Ileum (tissue), 1 donor: ENCODE measurements around the gene MOB1A.

- PRO-cap: no peak
Measured at GRCh38 chr2:73226659-73227199, 6.3 kb downstream of the PRADC1 start.

- PRO-cap: no peak
Measured at GRCh38 chr2:73684986-73685332, 42.7 kb upstream of the NAT8 start.

DNA sequence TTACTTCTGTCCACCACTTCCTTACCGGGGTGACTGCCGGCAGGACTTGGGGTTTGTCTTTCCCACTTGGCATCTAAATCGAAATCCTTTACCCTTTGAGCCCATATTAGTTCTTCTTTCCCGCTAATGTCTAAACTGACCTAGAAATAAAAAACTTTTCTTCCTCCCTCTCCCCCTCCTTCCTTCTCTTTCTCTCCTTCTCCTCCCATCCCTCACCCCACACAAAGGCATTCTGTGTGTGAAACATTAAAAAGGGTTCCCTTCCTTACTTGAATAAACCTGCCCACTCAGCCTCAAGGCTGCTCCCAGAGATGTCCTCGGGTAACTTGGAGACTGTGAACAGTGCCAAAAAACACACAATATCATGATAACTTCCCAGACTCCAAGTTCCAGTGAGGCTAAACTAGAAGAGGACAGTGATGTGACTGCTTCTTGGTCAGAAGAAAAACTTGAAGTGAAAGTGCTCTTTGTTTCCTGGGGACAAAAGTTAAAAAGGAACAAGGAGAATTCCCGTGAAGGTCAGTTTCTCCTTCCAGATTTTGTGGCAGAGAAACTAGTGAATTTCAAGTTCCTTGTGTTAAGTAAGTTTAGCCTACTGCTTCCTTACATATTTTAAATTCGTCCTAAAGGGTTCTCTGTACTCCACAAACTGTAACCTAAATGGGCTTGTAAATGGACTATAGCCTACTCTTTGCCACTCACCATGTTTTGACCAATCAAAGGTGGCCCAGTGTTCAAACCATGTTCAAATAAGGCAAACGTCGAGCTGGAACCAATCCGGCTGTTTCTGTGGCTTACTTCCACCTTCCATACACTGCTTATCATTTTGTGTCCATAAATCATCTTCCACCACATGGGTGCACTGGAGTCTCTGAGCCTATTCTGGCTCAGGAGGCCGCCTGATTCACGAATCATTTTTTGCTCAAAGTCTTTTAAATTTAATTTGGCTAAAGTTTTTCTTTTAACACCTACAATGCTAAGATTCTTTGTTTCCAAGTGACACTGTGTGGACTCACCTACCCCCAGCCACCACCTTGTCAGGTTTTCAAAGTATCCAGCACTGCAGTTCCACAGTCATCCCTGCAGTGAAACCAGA, 20.5 kb downstream of the TPRKB start:
- PRO-cap: unidirectional peak, minus-strand start at position 651 of the sequence

DNA sequence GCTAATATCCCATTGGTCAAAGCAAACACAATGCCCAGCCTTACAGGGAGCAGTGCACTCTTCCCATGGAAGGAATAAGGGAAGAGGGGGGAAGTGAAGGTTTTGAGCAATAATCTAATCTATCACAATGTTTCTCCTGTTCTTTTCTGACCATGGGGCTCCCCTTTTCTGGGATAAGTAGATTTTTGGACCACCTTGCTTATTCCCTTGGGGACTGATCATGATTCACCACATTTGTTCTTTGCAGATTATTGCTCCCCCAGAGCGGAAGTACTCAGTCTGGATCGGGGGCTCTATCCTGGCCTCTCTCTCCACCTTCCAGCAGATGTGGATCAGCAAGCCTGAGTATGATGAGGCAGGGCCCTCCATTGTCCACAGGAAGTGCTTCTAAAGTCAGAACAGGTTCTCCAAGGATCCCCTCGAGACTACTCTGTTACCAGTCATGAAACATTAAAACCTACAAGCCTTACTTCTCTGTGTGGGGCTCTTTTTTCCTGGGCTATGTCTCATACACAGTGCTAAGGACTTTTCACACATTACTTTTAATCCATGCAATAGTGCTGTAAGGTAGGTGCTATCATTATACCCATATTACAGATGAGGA, 7.4 kb upstream of the DGUOK start:
- PRO-cap: no peak

DNA sequence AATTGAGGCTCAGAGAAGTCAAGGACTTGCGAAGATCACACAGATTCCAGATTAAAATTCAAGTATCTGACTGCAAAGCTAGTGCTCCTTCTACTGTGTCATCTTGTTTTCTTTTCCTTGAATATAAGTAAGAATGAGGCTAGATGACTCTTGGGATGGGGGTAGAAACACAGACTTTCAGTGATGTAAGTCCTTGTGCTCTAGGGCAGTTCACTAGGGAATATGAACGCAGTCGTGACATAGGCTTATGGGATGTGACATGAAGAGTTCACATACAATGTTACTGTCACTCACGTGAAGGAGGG, 6.9 kb upstream of the DGUOK start:
- PRO-cap: no peak

DNA sequence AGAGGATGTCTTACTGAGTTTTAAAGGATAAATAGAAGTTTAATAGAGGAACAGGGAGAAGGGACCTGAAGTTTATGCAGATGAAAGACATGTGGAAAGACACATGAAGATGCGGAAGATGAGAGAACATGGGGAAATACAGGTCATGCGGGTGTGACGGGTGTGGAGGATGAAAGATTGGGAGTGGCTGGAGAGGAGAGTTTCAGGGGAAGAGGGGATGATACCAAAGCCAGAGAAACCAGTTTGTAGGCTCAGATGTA, 69.2 kb downstream of the TET3 start:
- PRO-cap: no peak

DNA sequence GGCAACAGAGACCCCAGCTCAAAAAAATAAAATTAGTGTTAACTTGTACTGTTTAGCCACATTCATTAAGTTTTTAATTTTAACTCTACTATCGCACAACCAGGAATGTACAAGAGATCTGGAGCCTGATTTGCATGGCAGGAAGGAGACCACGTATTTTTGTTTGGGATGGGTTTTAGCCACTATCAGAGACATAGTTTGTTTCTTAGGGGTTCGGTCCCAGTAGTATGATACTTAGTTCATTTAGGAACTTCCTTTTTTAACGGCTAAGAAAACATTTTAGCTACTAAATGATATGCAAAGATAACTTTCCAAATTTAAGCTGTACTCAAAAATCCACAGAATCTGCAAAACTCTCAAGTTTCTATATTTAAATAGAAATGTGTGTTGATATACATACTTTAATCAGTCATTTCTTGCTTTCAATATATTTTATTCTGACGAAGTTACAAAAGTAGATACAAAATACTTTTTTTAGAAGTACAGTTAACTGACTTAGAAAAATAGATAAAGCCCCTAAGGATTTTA, 4.5 kb upstream of the BOLA3 start:
- PRO-cap: no peak

DNA sequence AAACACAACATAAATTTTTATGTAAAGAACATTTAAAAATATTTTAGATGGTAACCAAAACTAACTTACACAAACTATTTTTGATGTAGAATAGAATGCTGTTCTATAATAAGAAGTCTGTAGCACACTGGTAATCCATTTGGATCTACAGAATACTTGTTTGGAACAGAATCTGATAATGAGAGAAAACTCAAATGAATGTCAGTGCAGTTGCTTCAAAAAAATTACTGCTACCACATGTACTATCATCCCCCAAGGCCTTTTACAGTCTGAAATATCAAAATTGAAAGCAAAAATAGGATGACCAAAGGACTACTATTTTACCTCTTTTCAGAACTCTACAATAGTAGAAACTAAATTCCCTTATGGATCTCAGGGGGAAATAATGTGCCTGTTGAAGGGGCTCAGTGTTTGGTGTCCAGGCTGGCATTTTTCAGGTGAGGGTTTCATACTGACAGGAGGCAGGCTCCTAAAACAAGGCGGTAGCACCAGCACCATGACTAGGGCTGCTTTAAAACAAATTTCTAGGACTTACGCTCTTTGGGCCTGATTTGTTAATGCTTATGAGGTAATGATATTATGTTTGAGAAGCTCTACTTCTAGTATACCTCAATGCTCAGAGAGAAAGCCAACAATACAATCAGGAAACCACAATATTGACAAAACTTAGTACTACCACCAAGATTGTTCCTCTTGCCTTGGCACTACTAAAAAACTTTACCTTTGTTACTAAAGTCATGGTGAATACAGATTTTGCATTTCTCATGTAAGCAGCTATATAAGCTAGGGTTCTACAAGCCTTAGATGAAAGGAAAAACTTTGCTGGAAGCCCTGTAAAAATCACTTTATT, 5.2 kb upstream of the BOLA3 start:
- PRO-cap: no peak

- PRO-cap: no peak
Measured at GRCh38 chr2:74156254-74156624, 8.5 kb upstream of the BOLA3 start.

DNA sequence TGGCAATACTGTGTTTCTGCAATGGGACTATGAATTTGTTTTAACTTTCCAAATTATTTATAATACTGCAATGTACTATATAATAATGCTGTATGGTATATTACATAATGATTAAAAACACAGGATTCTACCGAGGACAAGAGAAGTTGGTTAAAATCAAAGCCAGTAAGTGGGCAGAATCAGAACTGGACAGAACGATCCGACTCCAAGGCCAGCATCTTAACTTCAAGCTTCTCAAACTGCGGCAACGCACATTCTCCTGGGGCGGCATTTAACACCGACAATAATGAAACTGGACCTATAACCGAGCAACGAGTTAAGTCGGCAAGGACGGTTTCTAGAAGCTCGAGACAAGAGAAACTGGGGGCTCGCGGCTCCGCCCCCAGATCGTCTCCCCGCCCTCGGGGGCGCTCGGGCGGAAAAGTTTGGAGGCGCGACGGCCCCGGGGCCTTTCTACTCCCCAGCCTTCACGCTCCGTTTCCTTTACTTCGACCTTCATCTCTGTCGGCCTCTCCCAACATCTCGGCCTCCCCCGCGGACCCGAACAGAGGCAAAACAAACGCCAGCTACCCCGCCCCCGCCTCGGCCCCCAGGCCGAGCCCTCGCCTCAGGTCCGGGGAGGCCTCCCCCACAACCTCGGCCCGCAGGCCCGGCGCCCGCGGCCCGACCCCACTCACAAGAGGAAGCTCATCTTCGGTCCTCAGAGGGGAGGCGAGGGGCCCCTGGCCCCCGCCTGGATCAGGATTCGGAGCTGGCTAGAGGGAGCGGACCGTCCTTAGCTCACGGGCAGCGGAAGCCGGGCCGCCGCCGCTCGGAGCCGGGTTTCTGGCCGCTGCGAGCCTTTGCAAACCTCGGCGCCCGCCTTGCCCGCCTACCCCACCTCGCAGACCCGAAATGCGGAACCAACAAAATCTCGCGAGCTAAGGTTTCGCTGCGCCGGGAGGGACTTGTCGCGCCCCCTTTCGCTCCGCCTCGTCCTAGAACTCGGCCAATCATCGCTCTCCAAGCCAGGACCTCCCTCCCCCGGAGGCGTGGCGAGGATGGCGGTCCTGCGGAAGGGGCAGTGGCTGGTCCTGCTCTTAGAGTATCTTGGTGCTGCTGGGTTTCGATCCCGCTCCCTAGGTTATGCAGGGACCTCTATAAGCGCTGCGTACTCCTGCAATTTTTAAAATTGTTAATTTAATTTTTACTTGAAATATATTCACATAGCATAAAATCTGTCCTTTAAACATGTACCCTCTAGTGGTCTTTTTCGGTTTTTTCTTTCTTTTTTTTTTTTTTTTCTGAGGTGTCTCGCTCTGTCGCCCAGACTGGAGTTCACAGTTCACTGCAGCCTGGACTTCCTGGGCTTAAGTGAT, at the start of gene MOB1A:
Gene MOB1A, minus strand, starts transcription at position 896 of the 1,358 bp plus-strand sequence.
- PRO-cap: unidirectional peak, plus-strand start at position 428 of the sequence; bidirectional peak, plus-strand start at position 1,082 of the sequence, minus-strand start at position 865 of the sequence

DNA sequence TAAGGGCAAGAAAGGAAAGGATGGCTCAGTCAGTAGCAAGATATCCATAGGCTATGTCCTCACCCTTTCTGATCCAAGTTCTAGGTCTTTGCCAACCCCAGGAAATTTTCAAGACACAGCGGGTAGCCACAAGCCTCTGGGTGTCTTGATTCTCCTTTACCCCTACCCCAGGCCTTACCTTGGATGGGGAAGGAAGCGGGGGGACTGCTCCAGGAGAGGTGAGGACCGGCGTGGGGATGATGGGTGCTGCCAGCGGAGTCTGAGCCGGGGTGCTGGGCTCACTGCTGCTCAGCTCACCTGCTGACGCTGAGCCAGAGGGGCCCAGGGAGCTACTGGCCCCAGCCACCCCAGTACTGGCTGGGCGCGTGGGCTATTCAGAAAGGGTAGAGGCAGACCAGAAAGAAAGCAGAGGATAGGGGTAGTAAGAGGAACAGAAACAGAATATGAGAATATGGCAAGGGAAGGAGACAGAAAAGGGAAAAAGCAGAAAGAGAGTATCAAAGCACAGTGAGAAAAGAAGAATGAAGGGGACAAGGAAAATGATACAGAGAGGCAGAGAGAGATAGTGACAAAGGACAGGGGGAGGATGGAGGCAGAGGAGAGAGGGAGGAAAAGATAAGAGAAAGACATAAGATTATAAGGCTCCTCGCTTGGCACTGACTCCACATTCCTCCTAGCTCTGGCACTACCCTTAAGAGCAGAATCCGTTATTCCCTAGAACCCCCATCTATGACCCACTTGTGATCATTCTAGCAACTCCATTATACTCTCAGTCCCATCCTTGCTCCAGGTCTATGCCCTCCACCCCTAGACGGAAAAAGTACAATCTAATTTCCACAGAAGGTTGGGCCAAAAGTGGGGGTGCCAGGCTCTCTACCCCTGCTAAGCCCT, 8.5 kb downstream of the DCTN1 start:
- PRO-cap: no peak

GRCh38 chr2:74414537-74414801, 7.0 kb downstream of the C2orf81 start:
- PRO-cap: no peak

DNA sequence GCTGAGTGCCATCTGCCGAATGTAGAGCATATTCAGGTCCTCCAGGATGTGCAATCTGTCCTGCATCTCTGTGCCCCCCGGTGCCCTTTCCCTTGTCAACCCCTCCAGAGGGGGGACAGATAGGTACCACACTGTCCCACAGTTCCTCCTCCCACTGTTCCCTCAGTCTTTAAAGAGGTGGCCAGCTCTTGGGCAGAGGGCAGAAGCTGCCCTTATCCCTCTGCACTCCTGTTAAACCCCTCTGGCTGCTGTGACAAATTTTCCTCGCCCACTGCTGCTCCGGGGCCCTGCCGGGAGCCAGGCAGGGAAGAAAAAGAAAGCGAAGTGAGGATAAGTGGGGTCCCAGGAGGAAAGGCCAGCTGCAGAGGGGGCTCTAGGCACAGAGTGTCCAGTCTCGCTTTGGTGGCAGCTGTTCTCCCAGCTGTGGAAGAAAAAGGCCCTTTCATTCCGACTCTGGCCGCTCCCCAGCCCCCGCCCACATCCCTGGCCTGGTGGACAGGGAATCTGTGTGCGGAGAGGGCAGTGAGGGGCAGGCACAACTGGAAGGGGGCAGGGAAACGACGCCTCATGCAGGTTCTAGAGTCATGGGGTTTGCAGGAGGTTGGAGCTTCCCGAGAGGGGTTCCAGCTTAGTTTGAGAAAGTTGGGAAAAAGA, 2.1 kb downstream of the RTKN start:
- PRO-cap: no peak

- PRO-cap: no peak
Measured at GRCh38 chr2:74452349-74452914, 2.5 kb upstream of the INO80B start.

DNA sequence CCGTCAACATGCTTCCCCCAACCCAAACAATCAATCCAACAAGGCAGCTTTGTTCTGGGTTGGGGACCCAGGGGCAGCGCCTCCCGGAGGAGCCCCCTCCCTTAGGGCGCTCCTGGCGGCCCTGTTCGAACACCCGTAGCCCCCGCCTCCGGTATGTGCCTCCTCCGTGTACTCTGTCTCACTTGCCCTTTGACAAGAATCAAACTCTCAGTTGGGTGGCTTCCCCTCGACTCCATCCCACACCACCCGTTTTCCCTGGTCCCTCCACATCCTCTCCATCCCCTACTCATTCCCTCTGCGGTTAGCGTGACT, 230 bp downstream of the LOXL3 start:
- PRO-cap: no peak

DNA sequence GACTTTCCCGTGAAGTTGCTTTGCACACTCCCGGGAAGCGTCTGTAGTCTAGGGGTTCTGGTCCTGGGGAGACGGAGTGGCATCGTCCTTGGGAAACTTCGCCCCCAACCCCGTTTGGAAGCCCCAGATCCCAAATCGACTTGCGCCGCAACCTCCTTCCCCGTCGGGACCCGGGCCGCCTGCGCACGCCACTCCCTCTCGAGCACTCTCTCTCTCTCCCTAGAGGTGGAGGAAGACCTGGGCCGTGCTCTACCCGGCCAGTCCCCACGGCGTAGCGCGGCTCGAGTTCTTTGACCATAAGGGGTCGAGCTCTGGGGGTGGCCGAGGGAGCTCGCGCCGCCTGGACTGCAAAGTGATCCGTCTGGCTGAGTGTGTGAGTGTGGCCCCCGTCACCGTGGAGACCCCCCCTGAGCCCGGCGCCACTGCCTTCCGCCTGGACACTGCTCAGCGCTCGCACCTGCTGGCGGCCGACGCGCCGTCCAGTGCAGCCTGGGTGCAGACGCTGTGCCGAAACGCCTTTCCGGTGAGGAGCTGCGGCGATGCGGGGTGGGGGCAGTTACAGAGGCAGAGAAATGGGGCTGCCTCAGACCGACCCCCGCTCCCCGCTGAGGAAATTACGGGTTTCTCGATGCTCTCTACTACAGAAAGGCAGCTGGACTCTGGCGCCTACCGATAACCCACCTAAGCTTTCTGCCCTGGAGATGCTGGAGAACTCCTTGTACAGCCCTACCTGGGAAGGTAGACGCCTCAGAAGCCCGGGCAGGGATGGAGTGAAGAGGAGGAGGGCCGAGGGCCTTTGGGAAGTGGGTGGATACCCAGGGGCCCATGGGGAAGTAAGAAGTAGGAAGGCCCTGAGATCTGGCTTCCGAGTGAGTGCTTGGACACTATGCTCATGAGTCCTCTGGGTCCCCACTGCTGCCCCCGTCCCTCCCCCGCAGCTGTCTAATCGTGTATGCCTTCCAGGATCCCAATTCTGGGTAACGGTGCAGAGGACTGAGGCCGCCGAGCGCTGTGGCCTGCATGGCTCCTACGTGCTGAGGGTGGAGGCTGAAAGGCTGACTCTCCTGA, 745 bp downstream of the DOK1 start:
- PRO-cap: unidirectional peak, minus-strand start at position 172 of the sequence; unidirectional peak, minus-strand start at position 206 of the sequence; unidirectional peak, minus-strand start at position 491 of the sequence

- PRO-cap: unidirectional peak, plus-strand start at chr2:74715469
Measured at GRCh38 chr2:74714975-74716171, 61.3 kb downstream of the SEMA4F start.

- PRO-cap: no peak
Measured at GRCh38 chr2:74816455-74816917, 17.4 kb upstream of the HK2 start.

GRCh38 chr2:74838003-74838506, 4.1 kb downstream of the HK2 start:
- PRO-cap: no peak

DNA sequence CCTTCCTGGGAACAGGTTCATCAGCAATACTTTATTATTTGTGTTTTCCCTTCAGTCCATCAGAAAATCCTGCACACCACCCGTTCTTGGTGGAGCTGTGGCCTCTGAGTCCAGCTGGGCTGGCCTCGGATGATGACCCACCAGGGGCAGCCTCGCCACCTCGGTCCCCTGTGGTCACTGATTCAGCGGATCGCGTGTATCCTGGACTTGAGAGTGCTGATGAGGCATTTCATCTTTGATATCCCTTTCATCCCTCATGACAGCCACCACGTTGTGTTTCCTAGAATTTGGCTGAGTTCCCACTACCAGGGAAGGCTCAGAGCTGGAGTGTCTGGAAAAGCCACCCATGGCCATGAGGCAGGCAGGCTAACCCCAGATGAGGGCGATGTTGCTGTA, 31.3 kb downstream of the HK2 start:
- PRO-cap: no peak